Cardiac muscle cell (in vitro differentiated cells and primary cell): ENCODE results near the genes FRAT2, SFRP5 and GOLGA7B.

DNA sequence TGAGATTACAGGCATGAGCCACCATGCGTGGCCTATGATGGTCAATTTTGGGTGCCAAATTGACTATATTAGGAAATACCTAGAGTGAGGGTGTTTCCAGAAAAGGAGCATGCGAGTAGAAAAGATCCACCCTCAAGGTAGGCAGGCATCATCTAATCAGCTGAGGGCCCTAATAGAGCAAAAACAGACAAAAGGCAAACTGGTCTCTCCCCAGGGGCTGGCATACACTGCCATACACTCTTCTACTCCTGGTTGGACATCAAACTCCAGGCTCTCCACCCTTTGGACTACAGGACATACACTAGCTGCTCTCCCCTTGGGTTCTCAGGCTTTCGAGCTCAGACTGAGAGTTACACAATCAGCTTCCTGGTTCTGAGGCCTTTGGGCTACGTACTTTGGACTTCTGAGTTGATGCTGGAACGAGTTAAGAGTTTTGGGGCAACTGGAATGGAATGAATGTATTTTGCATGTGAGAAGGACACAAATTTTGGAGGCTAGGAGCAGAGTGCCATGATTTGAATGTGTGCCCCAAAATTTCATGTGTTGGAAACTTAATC lies 50.9 kb upstream of the TM9SF3 start:
- RAMPAGE, long total RNA, result no peak
- RRBS, result no CpG with 5 or more reads among the region's 5 CpGs

GRCh38 chr10:96650932-96651686 lies 64.3 kb upstream of the TM9SF3 start:
- RAMPAGE, long total RNA, result no peak
- RRBS, result no CpG with 5 or more reads among the region's 12 CpGs

DNA sequence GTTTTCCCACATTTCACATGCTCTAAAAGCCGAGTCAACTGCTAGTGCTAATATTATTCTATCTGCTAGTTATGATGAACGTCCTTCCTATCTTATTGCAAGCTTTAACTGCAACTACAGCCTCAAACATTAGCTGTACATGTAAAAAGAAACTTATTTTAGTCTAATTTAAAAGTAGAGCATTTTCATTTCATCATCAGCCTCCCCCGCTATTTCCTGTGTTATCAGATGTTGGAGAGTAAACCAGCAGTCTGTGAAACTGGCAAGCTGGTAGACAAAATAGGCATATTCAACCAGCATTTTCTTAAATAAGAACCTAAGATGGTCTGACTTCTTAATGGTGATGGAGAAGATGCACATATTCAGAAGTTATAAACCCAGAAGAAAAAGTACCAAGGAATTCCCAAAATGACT lies 25.0 kb downstream of the PIK3AP1 start:
- RAMPAGE, long total RNA, result no peak
- RRBS, result no CpG with 5 or more reads among the region's 3 CpGs

- RAMPAGE, long total RNA, result no peak
- RRBS, result no CpG with 5 or more reads among the region's 12 CpGs
These were observed 152.6 kb downstream of the LCOR start for GRCh38 chr10:96984712-96985118.

DNA sequence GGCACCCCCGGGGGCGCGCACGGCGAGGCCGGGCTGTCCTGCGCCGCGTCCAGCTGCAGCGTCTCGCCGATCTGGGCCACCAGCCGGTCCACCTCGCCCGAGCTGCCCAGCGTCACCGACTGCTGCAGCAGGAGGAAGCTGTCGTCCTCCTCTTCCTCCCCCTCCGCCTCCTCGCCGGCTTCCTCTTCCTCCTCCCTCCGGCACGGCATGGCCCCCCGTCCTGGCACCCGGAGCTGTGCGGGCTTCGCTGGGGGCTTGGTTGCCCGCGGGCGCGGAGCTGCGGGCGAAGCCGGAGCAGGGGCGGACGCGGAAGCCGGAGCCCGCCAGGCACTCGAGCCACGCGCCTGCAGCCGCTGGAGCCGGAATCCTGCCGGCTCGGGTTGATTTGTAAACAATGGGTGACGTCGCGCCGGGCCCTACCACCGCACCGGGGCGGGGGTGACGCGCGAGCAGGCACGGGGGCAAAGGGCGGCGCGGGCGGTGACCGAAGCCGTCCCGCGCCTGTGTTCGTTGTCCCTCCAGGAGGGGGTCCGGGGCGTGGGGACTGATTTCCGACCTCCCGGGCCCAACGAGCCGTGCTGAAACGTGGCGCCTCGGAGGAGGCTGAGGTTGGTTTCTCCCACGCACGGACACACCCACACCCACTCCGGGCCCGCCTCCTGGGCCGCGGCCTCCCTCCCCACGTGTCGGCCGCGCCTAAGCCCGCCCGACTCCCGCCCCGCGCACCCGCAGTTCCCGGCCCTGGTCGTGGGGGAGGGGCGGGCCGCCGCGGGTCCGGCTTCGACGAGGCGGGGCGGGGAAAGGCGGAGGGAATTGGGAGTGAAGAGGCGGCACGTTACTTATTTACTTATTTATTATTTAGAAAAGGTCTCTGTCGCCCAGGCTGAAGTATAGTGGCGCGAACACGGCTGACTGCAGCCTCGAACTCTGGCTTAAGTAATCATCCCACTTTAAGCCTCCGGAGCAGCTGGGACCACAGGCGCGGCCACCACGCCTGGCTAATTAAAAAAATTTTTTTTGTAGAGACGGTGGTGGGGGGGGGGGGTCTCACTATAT lies at the start of gene FRAT2:
TSS of gene FRAT2 (minus strand) at position 366 of the 1,056 bp plus-strand sequence.
- RAMPAGE, long total RNA, result no peak
- RRBS, result 1% methylated on average over 41 of the region's 115 CpGs

GRCh38 chr10:97384826-97386066 lies 15.9 kb downstream of the RRP12 start:
- RAMPAGE, long total RNA, result no peak
- RRBS, result no CpG with 5 or more reads among the region's 16 CpGs

- RAMPAGE, long total RNA, result no peak
- RRBS, result no CpG with 5 or more reads among the region's 31 CpGs
These were observed 858 bp downstream of the PGAM1 start for GRCh38 chr10:97426788-97427310.

GRCh38 chr10:97434923-97435760 lies 9.2 kb downstream of the PGAM1 start:
- RAMPAGE, long total RNA, result no peak
- RRBS, result no CpG with 5 or more reads among the region's 14 CpGs

DNA sequence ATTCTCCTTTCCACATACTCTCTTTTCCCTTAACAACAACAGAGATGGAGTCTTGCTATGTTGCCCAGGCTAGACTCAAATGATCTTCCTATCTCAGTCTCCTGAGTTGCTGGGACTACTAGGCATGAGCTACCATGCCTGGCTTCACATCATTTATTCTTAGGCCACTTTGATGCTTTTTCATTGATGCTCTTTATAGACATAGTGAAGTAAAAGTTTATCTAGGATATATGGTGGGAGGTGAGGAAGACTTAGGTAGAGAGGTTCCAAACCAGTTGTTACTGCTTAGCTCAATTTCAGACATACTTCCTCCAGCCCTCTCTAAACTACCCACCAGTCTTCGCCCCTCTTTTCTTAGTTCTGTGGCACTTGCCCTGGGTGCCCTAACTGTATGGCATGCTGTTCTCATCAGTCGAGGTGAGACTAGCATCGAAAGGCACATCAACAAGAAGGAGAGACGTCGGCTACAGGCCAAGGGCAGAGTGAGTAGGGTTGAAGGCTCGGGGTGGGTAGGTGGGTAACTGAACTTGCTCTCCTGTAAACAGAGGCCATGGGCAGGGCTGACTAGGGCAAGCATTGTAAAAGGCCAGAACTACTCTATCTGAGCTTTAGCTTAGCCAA lies 9.4 kb downstream of the ZDHHC16 start:
- RAMPAGE, long total RNA, result no peak
- RRBS, result no CpG with 5 or more reads among the region's 6 CpGs

- RAMPAGE, long total RNA, result no peak
- RRBS, result 93% methylated on average over 3 of the region's 10 CpGs
These were observed 15.3 kb downstream of the ZDHHC16 start for GRCh38 chr10:97461114-97461906.

GRCh38 chr10:97479679-97480557 lies 18.3 kb downstream of the MMS19 start:
- RAMPAGE, long total RNA, result no peak
- RRBS, result no CpG with 5 or more reads among the region's 11 CpGs

GRCh38 chr10:97601778-97602439 lies 12.4 kb downstream of the C10orf62 start:
- RAMPAGE, long total RNA, result no peak
- RRBS, result no CpG with 5 or more reads among the region's 18 CpGs

DNA sequence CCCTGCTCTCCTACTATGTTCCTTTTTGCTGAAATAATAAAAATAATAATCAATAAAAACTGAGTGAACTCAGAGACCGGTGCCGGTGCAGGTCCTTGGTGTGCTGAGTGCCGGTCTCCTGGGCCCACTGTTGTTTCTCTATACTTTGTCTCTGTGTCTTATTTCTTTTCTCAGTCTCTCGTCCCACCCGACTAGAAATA lies 13.0 kb upstream of the MARVELD1 start:
- RAMPAGE, long total RNA, result no peak
- RRBS, result no CpG with 5 or more reads among the region's 5 CpGs

DNA sequence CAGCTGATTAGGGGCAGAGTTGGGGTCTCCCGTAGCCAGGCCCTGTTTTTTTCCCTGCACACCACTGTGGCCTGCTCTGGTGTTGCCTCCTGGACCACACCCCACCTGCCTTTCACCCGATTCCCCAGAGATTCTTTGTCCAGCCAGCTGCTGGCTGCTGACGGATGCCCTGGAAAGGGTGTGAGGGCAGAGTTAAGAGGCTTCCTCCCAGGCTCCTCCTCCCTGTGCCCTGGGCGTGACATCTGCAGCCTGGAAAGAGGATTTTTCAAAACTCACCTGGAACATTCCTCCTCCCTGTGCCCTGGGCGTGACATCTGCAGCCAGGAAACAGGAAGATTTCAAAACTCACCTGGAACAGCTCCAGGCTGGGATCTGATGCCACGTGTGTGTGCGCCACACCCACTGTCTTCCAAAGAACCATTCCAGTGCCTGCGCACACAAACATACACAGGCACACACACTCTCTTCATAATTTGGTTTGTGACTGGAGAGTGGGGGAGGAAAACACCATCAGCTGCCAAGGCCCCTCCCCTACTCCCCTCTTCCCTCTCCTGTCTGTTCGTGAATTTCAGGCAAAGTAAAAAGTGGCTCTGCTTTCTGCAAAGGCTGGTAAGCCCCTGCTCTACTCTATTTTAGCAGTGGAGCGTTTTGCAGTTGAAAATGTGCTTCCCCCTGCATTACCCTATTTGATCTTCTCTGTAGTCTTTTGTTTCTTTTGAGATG lies 5.2 kb downstream of the MARVELD1 start:
- RAMPAGE, long total RNA, result no peak
- RRBS, result no CpG with 5 or more reads among the region's 10 CpGs

GRCh38 chr10:97771906-97772383 lies at the start of gene SFRP5:
TSS of gene SFRP5 (minus strand) at chr10:97771999.
- RAMPAGE, long total RNA, result no peak
- RRBS, result under 1% methylated on average over 10 of the region's 39 CpGs

DNA sequence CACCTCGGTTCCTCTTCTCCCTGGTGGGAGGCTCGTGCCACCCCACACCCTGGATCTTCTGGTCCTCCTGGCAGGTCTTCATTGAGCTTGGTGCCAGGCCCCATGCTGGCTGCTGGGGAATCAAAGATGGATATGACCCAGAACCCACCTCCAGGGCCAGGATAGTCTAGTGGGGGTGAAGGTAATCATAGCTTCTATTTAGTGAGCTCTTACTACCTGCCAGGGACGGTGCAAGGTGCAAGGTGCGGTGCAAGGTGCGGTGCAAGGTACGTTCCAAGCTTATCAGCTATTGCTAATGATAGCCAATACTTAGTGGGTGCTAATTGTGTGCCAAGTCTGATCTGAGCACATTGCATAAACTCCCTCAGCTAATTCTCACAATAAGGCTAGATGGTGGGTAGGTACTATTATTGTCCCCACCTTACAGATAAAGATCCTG lies 604 bp upstream of the SFRP5 start:
- RAMPAGE, long total RNA, result no peak
- RRBS, result no CpG with 5 or more reads among the region's 6 CpGs

GRCh38 chr10:97781186-97781703 lies 9.4 kb upstream of the SFRP5 start:
- RAMPAGE, long total RNA, result no peak
- RRBS, result 7% methylated on average over 1 of the region's 5 CpGs

GRCh38 chr10:97849431-97850498 lies at the start of gene GOLGA7B:
TSS of gene GOLGA7B (plus strand) at chr10:97849843.
- RAMPAGE, long total RNA, result no peak
- RRBS, result 3% methylated on average over 55 of the region's 99 CpGs

DNA sequence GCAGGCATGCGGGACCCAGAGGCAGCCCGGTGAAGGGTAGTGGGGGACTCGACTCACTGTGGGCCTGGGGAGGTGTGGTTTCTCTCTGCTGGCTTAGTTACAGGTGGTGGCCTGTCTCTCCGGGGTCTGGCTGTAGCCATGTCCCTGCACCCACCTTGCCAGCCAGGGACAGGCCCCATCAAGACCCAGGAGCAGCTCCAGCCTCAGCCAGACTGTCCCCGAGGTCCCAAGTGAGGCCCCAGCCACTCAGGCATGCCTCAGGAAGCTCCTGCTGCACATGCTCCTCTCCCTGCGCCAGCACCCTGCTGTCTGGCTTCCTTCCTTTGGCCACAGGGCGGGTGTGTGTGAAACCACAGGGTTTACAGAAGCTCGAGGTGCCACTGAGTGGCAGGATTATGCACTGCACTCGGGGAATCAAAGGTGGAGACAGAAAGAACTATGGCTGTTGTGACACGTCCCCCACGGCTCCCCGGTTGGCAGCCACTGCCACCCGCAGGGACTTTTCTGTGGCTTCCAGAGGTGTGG lies 19.7 kb downstream of the GOLGA7B start:
- RAMPAGE, long total RNA, result no peak
- RRBS, result 18% methylated on average over 4 of the region's 13 CpGs

DNA sequence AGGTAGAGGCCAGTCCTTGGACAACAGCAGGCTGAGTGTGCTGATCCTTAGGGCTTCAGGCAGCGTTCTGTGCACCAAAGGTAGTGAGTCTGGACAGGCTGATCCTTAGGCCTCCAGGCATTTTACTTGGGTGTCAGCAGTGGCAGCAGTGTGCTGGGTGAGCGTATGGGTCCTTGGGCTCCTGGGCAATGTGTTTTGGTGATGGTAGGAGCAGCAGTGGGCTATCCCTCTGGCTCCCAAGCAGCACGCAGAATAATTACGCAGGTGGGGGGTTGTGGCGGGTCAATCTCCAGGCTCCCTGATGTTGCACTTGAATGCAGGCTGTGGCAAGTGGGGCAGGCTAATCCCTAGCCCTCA lies 44.3 kb downstream of the LOXL4 start:
- RAMPAGE, long total RNA, result no peak
- RRBS, result no CpG with 5 or more reads among the region's 5 CpGs